Smooth muscle cell (in vitro differentiated cells): ENCODE results near the gene CBLN2.

- RAMPAGE, long total RNA: no peak
Observed at GRCh38 chr18:70376682-70377813, 88.2 kb downstream of the SOCS6 start.

- RAMPAGE, long total RNA: no peak
Observed at GRCh38 chr18:70489894-70490352, 201.1 kb downstream of the SOCS6 start.

DNA sequence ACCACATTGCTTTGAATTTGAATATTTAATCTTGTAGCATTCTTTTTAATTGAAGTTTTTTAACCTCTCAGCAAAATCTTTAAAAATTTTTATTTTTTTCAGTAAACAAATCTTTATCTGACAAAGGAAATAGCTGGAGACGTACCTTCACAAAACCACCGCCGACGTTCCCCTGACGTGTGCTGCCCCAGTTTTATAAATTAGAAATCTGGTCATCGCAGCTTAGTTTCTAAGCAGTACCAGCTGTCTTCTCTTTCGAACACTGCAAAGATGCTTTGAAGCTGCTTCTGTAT is 264.7 kb downstream of the SOCS6 start:
- RAMPAGE, long total RNA: no peak

GRCh38 chr18:72544144-72544681 is at the start of gene CBLN2:
Gene CBLN2, minus strand, starts transcription at chr18:72544342.
- RAMPAGE, long total RNA: no peak

DNA sequence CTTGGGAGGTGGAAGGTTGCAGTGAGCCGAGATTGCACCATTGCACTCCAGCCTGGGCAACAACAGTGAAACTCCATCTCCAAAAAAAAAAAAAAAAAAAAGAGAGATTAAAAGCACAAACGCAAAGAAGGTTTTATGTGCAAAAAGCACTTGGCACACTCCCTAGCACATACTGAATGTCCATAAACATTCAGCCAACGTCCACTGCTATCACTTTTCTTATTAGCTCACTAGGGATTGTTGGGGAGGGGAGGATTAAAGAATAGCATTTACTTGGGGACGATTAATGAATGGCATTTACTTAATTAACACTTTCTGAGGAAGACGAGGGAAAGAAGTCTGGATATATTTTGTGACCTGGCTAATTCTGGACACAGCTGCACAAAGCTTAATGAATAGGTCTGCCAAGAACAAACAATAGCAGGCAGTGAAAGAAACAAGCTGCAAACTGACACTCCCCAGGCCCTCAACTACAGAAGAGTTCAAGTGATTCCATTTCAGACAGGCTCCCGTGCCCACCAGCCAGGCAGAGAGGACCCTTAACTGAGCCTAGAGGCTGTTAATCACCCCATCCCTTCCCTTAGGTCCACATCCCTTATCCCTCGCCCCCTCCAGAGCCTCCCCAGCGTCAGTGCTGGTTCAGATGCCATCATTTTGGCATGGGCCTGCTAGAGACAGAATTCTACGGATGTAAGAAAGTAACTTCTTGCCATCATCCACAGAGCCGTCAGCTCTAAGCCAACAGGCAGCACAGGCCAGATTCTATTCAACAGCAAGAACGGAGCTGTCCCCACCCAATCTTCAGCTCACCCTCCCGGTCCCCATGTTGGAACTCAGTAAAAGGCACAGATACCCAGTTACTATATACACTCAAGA is 7.4 kb downstream of the CYB5A start:
- RAMPAGE, long total RNA: no peak

GRCh38 chr18:74390271-74390524 is 66.9 kb downstream of the DIPK1C start:
- RAMPAGE, long total RNA: no peak

- RAMPAGE, long total RNA: no peak
Observed at GRCh38 chr18:74454417-74454895, 2.7 kb downstream of the DIPK1C start.

GRCh38 chr18:74544727-74545360 is 10.5 kb downstream of the CNDP1 start:
- RAMPAGE, long total RNA: no peak

GRCh38 chr18:74612442-74612936 is 14.8 kb downstream of the ZNF407 start:
- RAMPAGE, long total RNA: no peak

- RAMPAGE, long total RNA: no peak
Observed at GRCh38 chr18:74994216-74994873, 214.6 kb downstream of the PTGR3 start.

DNA sequence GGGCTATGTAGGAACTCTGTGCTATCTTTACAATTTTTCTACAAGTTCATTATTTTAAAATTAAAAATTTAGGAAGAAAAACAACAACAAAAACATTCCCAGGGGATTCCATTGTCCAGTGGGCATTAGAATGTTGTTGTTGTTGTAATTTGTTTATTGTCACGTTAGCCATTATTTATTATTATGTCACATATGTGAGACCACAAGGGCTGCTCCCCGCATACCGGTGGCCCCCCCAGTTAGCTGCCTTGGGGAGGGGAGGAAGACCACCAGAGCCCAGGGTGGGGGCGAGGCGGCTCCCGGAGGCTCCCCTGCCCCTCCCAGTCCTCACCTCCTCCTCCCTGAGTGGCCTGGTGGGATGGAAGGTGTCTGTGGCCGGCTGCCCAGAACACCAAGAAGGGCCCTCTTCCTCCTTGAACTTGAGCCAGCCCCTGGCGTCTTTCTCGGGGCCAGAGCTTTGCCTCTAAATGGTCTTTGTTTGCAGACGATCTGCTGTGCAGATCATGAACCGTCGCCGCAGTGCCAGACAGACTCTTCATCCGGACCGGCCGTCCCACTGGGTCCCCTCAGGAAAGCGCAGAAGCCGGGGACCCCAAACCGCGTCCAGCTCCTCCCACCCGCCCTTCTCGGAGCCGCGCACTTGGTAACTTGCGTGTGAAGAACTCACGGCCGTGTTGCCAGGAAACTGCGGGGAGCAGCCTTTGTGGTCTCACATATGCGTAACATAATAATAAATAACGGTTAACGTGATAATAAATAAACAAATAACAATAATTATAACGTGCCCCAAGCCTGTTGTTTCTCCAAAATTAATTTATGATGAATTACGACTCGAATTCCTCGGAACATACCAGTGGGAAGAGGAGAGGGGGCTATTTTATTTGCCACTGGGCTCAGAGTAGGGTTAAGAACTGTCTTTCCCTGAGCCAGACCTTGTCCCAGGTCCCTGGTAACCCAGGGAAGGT is 41.1 kb downstream of the PTGR3 start:
- RAMPAGE, long total RNA: no peak

GRCh38 chr18:75216081-75216554 is 5.5 kb downstream of the TSHZ1 start:
- RAMPAGE, long total RNA: no peak

GRCh38 chr18:76056710-76057301 is 438.2 kb downstream of the ZNF516 start:
- RAMPAGE, long total RNA: no peak

DNA sequence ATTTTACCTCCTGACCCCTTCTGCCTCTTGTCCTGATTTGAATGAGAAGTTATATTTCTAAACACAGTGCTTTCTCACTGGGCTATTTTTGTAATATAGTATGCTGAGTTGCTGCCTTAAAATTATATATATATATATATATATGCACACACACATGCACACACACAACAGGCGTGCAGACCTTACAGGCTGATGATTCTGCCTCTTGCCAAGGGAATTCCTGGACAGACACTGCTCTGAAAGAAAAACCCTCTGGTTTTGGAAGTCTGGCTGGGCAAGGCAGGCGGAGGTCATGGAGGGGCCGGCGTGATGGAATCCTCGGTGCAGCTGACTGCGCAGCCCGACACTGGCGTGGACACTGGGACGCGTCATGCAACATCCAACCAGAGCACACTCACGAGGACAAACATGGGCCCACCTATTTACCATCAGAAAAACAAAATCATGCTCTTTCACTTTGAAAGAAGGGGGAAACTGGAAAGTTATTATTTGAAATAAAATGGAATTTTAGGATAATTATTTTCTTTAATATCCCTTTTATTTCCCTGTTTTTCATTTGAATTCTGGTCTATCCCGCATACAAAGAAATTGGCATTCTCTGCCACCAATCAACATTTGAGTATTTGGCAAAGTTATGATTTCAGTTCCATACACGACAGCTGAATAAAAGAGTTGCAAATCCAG is 235.3 kb downstream of the ZNF516 start:
- RAMPAGE, long total RNA: no peak

DNA sequence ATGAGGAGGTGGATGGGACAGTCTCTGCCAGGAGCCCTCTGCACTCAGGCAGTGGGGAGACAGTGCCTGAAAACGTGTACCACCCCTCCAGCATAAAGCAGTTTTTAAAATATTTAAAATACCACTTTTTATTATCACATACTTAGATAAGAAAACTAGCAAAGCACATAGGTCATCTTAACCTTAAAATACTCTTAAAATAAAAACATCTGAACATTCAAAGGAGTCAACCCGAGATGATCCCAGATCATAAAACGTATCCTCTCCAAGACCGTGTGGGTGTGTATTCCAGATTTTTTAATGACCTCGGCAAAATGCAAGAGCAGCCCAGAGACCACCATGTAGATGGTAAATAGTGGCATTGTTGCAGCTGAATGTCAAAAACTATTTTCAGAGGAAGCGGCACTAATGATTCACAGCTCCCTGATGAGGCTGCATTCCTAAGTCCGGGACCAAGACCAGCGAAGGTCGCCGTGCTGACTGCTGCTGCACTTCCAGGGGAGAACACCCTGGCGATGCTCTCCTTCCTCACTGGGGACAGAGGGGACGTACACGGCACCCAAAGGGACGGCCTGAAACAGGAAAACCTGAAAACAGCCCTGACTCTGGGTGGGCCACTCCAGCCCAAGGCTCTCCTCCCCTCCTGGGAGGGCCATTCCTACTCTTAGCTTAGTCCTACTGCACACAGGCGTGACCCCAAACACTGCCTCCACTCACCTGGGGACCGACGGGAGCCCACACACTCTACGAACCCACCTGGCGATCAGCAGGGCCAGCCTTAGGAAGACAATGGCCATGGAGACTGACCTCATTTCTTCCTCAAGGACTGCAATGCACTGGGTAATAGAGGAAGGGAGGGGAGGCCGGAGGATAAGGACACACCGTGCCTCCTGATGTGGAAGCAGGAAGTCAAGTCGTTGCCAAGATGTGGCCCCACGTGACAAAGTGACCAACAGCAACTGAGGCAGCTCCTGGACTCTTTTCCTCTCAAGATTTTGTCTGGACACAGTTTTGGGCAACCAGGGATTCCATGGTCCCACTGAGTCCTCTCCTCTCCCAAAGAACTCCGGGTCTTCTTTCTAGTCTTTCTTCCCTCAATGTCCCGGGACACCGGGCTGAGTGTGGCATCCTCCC is 82.9 kb downstream of the ZNF516 start:
- RAMPAGE, long total RNA: no peak

- RAMPAGE, long total RNA: no peak
Observed at GRCh38 chr18:76428194-76428840, 66.7 kb downstream of the ZNF516 start.

GRCh38 chr18:76450812-76451782 is 43.9 kb downstream of the ZNF516 start:
- RAMPAGE, long total RNA: no peak

DNA sequence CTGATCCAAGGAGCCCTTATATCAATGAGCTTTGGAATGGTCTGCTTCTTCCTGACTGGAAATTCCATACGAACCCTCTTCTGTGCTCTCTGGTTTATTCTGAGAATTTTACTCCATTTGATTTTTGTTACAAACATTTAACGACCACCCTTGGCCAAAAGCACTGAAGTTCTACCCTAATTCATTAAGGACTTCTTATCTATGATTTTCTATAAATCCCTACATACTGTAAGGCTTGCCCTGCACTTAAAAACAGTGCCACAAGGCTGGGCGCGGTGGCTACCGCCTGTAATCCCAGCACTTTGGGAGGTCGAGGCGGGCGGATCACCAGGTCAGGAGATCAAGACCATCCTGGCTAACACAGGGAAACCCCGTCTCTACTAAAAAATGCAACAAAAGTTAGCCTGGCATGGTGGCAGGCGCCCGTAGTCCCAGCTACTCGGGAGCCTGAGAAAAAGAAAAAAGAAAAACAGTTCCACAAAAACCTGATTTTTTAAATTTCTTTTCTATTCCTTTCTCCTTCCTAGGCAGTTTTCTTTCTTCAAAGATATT is 24.5 kb downstream of the ZNF516 start:
- RAMPAGE, long total RNA: no peak

DNA sequence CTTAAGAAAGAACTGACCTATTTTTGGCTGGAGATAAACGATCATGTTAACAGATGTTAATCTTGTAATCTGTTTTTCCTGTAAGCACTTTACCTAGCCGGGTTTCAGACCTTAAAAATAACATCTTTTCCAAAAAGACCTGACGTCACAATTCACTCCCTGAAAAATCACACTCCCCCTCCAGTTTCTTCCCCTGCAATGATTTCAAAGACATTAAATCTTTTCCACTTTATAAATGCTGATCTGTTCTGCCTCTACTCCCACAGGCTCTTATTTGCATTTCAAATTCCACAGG is 1.6 kb downstream of the ZNF516 start:
- RAMPAGE, long total RNA: no peak

- RAMPAGE, long total RNA: no peak
Observed at GRCh38 chr18:76524934-76525958, 30.2 kb upstream of the ZNF516 start.